Retinal pigment epithelial cell (primary cell): ENCODE measurements around a stretch of chr17.

DNA sequence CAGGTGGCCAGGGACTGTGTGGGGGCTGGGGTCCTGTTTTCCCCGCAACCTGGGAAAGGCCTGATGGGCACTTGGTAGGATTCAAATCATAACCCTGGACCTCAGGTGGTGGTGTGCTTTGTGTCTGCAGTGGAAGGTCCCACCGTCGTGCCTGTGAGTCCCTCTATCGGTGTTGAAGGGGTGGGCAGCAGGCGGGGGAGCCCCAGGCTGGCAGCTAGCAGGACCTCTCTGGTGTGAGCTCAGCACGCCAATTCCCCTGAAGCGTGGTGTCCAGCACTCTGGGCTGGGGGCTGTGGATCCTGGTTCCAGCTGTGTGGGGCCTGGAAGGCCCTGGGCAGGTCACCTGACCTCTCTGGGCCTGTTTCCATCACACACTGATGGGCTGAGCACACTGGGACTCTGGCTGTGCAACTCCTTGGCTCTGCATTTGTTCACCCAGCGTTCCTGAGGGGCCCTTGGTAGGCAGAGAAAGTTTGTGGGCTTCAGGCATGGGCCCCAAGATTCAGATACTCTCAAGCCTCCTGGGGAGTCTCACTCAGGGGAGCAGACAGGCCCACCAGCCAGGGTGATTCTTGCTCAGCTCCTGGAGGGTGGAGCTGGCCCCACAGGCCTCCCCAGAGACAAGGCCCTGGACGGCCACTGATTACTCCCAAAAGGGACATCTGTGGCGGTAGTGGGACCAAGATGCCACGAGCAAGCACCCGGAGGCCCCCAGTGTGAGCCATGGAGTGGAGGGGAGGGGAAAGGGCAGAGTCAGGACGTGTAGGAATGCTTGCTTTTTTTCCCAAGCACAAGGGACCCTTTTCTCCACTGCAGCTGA, 8.4 kb downstream of the SCGB1C2 start:
- RRBS: no CpG with 5 or more reads among the region's 13 CpGs

DNA sequence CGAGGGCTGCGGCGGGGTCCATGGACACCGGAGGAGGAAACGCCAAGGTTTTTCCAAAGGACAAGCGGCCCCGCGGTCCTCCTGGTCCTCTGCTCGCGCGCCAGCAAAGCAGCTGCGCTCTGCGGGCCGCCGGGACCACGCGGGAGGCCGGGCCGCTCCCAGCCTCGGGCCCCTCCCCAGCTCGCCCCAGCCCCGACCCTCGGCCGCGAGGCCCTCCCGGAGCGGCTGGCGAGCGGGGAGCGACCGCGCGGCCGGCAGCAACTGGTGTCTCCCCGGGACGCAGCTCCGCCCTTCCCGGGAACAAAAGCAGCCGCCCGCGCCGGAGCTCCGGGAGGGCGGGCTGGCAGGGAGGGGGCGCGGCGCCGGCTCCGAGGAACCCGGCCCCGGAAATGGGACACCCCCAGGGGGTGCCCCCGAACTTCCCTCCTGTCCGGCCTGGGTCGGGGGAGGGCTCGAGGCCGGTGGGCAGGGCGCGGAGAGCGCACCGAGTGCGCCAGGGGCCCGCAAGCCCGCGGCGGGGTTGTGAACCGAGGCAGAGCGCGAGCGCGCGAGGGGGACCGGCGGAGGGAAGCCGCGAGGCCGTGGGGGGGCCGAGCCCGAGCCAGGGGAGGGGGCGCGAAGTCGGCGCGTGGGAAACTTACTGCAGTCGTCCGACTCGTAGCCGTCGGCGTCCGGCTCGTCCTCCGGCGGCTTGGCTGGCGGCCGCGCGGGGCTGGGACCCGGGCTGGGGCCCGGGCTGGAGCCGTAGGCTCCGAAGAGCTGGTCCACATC, 799 bp downstream of the DOC2B start:
- RRBS: 3% methylated on average over 53 of the region's 101 CpGs

GRCh38 chr17:182367-182877, 972 bp upstream of the DOC2B start:
- RRBS: 76% methylated on average over 4 of the region's 10 CpGs

DNA sequence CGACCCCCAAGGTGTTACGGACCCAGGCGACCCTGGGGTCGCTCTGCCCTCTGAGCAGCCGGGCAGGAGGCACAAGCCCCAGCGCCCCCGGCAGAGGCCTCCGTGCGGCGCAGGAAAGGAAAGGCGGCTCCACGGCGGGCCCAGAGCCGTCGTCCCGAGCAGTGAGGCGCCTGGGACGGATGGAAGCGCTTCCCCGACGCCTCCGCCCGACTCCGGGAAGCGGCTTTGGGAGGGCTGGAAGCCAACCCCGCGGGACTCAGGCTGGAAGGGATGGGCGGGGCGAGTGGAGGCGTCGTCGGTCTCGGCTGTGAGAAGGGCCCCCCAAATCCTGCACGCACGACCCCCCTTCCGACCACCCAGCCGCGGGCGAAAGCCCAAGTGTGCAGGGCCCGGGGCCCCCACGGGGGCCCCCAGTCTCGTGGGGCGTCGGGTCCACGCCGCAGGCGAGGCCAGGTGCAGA, 24.8 kb upstream of the C17orf97 start:
- RRBS: 2% methylated on average over 7 of the region's 47 CpGs

DNA sequence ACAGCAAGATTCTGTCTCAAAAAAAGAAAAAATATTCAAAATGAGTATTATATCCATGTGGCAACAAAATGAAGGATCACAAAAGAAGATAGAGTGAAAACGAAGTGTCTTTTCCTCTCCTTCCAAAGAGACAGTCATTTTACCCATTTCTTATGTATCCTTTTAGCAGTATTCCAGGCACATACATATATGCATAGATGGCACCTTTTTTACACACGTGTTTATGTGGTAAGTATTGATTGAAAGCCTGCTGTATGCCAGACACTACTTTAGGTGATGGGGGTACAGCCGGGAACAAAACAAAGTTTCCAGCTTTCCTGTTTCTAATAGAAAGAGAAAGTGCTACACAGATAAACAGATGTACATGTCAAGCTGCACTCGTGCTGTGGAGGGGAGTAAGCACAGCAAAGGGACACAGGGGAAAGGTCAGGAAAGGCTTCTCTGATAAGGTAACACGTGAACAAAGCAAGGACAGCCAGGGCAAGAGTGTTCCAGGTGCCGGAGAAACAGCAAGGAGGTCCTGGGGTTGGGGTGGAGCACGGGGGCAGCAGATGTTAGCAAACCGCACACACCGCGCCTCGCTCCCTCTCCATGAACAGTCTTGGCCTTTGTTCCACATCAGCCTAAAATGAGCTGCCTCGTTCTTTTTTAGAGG, 16.5 kb upstream of the C17orf97 start:
- RRBS: no CpG with 5 or more reads among the region's 12 CpGs

DNA sequence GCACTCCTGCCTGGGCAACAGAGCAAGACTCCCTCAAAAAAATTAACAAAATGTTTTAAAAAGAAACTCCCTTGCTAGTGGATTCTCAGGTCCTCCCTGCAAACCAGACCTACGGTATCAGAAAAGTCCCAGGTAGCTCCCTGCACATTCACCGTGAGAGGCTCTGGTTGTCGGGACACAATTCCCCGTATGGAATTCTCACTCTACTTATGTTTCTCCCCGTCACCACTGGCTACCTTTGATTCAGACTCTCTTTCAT, 13.0 kb downstream of the C17orf97 start:
- RRBS: no CpG with 5 or more reads among the region's 5 CpGs

- RRBS: no CpG with 5 or more reads among the region's 4 CpGs
Observed at GRCh38 chr17:511349-511656, 101.2 kb downstream of the C17orf97 start.

DNA sequence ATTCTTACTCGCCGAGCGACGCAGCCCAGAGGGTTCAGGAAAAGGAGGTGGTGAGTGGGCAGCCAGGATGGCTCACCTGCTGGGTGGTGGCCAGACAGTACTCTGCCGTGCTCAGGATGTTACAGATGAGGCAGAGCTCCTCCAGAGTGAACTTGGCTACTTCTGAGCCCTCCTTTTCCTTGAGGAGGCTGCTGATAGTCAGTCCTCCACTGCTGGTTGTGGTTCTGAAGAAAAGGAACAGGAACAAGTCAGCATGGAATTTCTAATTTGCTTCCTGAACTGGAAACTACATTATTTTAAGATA, 150.2 kb downstream of the C17orf97 start:
- RRBS: no CpG with 5 or more reads among the region's 5 CpGs

- RRBS: no CpG with 5 or more reads among the region's 6 CpGs
Observed at GRCh38 chr17:596122-596758, 118.4 kb downstream of the VPS53 start.

DNA sequence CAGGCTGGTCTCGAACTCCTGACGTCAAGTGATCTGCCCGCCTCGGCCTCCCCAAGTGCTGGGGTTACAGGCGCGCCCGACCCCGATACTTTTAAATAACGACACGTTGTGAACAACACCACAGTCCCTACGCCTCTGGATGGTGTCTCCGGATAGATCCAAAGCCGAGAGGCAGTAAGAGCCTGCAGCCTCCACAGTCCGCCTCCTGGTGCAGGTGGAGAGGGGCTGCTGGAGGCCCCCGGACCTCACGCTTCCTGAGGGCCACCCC, 737 bp upstream of the TLCD3A start:
- RRBS: 2% methylated on average over 3 of the region's 16 CpGs

GRCh38 chr17:752464-753236, 586 bp upstream of the GEMIN4 start:
- RRBS: 1% methylated on average over 6 of the region's 62 CpGs

GRCh38 chr17:792135-792777, 10.1 kb downstream of the MRM3 start:
- RRBS: no CpG with 5 or more reads among the region's 17 CpGs

GRCh38 chr17:803111-804205, 21.3 kb downstream of the MRM3 start:
- RRBS: no CpG with 5 or more reads among the region's 40 CpGs

DNA sequence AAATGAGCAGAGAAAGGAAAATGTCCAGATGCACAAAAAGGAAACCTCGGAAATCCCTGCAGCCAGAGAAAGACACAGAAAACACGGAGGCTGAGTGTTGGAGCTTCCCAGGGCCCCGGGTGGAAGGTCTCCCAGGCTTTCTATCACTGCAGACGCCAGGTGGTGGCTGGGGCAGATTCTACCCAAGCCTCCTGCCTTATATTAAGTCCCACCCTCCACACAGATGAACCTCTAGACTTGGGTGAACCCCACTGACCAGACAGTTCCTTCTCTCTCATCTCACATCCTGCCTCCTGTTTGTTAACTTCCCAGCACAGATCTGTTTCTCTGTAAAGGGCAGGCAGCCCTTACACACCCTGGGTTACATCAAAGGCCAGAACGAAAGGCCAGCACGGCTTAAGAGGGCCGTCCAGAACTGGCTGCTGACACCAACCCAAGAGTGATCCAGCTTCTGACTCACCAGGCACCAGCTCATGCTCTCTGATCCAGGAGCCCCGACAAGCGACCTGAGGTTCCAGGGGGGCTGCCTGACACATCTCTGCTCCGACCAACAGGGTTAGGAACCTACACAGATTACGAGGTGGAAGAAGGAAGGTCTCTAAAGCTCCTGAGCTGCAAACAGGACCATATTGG, 86.8 kb downstream of the MRM3 start:
- RRBS: no CpG with 5 or more reads among the region's 11 CpGs

DNA sequence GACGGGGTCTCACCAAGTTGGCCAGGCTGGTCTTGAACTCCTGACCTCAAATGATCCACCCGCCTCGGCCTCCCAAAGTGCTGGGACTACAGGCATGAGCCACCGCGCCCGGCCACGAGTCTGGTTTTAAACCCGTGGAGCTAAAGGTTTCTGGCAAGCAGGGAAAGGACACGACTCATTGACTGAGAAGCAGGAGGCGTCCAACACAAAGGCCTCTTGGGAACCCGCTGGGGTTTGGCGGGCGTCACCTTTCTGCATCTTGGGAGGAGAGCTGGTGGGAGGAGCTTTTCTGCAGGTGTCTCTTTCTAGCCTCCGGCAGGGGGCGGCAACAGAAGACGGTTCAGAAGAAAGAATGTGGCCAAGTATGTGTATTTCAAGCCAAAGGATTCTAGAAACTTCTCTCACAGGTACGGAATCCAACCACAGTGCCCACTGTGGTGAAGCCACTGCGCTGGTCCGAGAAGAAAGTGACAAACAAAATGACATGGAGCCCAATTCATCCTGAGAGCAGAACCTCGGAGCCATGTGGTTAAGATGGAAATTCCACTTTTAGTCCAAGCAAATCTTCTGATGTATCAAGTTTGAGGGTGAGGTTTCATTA, 97.4 kb downstream of the MRM3 start:
- RRBS: no CpG with 5 or more reads among the region's 20 CpGs

- RRBS: no CpG with 5 or more reads among the region's 13 CpGs
Observed at GRCh38 chr17:915487-916623, 63.7 kb downstream of the NXN start.

- RRBS: no CpG with 5 or more reads among the region's 21 CpGs
Observed at GRCh38 chr17:969083-969706, 10.4 kb downstream of the NXN start.

DNA sequence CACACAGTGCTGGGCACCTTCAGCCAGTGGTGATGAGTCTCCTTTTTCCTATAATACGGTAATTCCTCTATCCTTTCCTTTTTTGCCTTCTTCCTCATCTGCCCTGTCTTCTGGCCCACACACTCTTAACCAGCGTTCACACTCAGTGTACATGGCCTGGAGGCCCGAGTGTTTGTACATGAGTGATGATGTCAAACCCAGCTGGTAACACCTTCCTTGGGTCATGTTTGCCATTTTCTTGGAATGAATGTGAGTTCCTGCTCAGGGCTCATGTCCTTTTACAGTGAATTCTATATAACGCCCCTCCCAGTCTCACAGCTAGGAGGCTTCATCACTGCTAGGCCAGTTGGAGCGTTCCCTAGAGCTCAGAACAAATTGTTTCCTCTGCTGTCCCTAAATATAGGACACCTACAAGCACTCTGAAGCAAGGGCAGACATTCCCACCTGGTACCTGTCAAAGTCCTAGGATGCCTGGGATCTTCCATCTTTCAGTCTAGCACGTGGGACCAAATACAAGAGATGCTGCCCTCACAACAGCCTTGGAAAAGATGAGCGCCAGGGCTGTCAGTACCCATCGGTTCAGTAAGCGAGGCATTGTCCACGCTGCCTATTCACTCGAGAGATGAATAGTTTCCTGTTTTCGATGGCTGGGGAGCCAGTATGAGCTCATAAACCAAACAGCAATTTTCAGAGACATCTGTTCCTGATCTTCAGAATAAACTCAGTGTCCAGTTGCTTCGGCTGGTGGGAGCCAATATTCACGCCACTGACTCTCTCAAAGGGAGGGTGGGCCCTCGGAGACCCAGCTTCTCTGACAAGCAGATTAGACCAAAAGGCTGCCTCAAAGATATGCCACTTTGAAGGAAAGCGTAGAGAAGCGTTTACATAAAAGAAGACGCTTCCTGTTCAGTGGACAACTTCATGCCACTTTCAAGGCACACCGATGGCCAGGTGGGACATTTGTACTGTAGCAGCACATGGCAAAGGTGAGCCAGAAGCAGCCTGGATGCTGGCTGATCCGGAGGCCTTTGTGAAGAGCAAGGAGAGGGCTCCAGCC, 5.7 kb downstream of the TIMM22 start:
- RRBS: no CpG with 5 or more reads among the region's 20 CpGs

DNA sequence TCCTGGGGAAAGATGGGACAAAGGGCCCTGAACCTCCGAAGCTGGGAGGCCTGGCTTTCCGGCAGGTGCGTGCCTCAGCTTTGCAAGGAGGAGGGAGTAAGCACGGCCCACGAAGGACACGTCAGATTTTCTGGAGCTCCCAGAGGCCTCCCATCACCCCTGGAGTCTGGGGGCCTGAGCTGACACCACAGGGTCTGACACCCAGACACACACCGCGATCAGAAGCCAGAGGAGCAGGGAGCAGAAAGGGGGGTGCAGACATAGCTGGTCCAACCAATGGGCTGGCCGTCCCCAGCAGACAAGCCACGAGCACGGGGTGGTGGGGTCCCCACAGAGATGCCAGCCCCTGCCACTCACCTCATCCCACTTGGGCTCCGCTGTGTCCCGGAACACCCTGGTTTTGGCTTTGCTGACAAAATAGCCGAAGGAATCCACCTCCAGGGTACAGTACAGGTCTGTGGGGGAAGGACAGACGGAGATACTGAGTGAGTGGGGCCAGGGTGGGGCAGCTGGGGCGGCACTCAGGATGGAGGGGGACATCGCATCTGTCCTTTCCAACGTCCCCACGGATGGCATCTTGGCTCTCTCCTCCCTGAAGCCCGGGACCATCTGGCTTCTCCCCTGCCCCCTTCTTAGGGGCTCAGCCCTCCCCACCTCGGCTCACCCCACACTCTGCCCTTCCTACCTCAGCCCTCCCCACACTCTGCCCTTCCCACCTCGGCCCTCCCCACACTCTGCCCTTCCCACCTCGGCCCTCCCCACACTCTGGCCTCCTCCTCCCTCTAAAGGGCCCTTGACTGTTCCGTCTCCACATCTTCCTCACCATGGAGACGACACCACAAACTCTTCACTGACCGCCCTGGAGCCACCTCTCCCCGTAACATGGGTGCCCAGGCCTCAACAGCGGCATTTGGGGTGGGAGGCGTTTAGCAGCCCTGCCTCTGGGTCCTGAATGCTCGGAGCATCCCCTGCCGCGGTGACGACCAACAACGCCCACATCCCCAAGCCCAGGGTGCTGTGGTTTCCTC, 53.6 kb downstream of the TIMM22 start:
- RRBS: no CpG with 5 or more reads among the region's 34 CpGs

DNA sequence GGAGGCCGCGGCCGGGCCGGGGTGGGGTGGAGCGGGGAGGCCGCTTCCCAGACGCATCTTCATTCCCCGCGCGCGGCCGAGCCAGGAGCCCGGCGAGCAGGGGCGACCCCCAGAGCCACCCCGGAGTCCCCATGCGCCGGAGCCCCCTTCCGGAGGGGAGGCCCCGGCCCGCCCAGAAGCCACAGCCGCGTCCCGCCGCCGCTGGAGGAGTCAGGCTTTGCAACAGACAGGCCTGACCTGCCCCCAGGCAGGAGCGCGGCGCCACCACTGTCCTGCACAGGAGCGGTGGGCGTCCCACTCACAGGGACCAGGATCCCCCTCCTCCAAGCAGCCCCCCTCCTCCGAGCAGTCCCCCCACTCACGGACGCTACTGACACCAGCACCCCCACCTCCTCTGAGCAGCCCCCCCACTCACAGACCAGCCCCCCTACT, 70.2 kb downstream of the ABR start:
- RRBS: 2% methylated on average over 9 of the region's 34 CpGs